ENCODE measurements around a stretch of chr10.

GRCh38 chr10:80171094-80172324, 33.8 kb downstream of the ANXA11 start:
- PRO-cap = no peak
- RRBS, 2 experiments = no CpG with 5 or more reads among the region's 11 CpGs

DNA sequence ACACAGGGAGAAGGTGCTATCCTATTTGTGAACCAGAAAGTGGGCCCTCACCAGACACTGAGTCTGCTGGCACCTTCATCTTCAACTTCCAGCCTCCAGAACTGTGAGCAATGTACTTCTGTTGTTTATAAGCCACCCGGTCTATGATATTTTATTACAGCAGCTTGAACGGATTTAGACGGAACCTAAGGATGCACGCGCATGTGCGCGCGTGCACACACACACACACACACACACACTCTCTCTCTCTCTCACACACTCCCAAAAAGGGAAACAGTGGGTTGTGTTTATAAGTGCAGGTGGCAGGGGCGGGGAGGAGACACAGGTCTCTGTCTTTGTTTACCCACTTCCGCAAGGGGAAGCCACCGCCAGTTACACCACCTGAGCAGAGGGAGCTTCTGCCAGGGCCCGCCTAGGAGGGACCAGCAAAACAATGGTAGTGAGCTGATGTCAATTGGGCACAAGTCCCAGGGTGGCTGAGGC, 18.0 kb downstream of the ANXA11 start:
- PRO-cap = no peak
- RRBS, 2 experiments = no CpG with 5 or more reads among the region's 12 CpGs

GRCh38 chr10:80196202-80197187, 8.8 kb downstream of the ANXA11 start:
- PRO-cap = no peak
- RRBS, 2 experiments = no CpG with 5 or more reads among the region's 9 CpGs

DNA sequence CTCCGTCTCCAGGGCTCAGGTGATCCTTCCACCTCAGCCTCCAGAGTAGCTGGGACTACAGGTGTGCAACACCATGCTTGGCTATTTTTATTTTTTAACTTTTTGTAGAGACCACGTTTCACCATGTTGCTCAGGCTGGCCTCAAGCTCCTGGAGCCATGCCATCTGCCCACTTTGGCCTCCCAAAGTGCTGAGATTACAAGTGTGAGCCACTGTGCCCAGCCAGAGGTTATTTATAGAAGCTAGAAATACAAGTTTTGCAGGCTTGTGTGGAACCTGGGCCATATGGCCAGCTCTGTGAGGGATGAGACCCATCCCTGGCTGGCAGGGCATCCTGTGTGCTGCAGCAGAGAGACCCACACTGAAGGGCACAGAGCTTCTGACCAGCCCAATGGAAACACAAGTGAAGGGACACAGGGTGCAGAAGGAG, 35.6 kb downstream of the MAT1A start:
- PRO-cap = no peak
- RRBS, 2 experiments = no CpG with 5 or more reads among the region's 2 CpGs

DNA sequence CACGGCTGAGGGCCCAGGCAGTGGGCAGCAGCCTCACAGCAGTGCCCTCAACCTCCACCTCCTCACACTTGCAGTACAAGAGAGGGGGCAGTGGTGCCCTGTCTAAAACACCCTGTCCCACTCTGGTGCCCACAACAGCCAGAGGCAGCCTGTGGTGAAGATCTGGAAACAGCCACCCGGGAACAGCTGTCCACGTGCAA, 13.7 kb downstream of the MAT1A start:
- PRO-cap = no peak
- RRBS, 2 experiments = no CpG with 5 or more reads among the region's 3 CpGs

- PRO-cap = unidirectional peak, plus-strand start at chr10:80416693
- RRBS, 2 experiments = no CpG with 5 or more reads among the region's 7 CpGs
These were observed 8.1 kb downstream of the PRXL2A start for GRCh38 chr10:80416370-80416936.

- PRO-cap = no peak
- RRBS, 2 experiments = 83 to 88% methylated on average over 4 of the region's 15 CpGs
These were observed 10.7 kb downstream of the TSPAN14 start for GRCh38 chr10:80464504-80465478.

DNA sequence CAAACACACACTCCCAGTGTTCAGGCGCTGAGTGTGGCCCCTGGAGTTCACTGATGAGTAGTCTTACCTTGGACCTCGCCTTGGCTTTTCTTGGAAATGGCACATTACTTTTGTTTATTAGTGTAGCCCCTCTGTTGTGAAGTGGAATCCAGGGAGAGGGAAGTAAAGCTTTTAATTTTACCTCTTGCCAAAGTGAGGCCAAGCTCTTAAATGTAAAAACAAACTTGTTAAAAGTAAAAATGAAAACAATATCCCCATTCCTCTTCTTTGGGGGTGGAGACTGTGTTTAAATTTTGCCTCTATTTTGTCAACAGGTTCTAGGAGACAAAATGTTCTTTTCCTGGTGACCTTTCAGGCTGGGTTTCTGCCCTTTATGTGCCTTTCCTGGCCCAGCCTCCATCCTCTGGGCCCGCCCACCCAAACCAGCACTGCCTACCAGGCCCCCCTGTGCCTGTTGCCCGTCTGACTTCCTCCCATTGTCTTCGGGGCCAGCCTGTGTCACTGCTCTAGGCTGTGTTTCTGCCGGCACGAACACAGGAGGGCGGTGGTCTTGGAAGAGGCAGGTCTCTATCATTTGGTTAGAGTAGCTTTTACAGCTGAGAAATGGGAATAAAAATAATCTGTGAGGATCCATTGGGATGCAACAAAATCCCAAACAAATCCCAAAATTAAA, 13.8 kb downstream of the TSPAN14 start:
- PRO-cap = no peak
- RRBS, 2 experiments = no CpG with 5 or more reads among the region's 8 CpGs

GRCh38 chr10:80477063-80477286, 22.9 kb downstream of the TSPAN14 start:
- PRO-cap = no peak
- RRBS, 2 experiments = no CpG with 5 or more reads among the region's 1 CpG

DNA sequence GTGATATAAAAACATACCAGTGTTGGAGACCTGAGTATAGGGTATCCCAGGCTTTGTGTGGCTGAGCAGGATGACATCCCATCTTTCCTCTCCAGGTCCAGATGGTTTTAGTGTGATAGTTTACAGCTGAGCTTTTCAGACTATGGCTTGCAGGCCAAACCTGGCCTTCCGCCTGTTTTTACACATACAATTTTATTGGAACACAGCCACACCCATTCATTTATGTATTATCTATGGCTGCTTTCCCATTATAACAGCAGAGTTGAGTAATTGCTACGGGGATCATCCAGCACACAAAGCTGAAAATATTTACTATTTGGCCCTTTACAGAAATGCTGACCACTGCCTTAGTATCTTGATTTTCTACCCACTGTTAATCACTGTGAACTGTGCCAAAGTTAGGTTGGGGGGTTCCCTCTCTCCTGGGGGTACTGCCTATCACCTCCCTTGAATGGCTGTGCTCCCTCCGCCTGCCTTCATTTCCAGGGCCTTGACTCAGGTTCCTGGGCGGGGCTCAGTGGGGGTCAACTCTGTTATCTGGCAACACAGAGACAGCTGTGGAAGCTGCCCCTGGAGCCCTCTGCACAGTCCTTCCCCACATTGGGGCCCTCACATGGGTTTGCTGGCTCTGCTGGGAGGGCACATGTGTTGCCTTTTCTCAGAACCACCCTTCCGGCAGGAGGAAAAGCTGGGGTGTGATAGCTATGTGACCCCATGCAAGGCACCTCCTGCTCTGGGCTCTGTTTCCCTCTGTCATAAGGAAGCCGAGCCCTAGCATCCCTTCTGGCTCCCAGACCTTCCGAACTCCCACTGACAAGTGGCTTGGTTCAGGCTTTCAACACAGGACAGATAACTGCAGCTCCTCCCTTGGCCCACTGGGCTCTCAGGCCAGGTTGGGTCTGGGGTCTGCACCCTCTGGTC, 40.2 kb upstream of the SH2D4B start:
- PRO-cap = no peak
- RRBS, 2 experiments = no CpG with 5 or more reads among the region's 7 CpGs

GRCh38 chr10:80504914-80505744, 32.6 kb upstream of the SH2D4B start:
- PRO-cap = no peak
- RRBS, 2 experiments = no CpG with 5 or more reads among the region's 6 CpGs

DNA sequence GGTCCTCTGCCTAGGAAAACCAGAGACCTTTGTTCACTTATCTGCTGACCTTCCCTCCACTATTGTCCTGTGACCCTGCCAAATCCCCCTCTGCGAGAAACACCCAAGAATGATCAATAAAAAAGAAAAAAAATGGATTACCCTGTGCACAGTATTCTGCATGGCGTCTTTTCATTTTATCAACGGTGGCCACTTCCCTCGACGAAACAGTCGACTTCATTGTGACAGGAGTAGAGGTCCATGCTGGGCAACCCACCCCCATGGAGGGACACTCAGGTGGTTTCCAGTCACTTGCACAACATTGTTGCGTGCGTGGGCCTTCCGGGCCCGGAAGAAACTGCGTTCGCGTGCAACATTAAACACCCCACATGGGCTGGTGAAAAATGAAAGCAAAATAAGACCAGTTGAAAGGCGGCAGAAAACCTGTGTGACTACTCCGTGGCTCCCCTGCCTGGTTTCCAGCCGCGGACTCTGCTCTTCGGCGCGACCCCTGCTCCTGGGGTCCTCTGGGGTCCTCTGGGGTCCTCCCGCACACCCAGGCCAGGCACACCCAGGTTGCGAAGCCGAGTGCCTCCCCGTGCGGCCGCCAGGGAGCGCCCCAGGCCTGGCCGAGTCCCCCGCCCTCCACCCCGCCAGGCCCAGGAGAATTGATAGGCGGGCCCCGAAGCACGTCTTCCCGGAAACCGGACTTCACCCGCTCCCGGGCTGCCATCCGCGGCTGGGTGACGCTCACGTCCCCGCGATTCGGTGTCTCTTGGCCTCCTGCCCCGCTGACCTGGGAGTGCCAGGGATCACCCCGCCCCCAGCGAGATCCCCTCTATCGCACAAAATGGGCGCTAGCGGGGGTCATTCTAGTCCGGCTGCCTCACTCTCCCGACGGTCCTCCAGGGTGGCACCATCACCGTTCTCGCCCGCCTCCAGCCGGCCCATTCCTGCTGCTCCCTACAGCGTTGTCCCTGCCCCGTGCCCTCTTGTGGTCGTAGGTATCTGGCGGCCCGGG, 2.0 kb upstream of the SH2D4B start:
- PRO-cap = no peak
- RRBS, 2 experiments = 92 to 96% methylated on average over 9 to 12 of the region's 62 CpGs

DNA sequence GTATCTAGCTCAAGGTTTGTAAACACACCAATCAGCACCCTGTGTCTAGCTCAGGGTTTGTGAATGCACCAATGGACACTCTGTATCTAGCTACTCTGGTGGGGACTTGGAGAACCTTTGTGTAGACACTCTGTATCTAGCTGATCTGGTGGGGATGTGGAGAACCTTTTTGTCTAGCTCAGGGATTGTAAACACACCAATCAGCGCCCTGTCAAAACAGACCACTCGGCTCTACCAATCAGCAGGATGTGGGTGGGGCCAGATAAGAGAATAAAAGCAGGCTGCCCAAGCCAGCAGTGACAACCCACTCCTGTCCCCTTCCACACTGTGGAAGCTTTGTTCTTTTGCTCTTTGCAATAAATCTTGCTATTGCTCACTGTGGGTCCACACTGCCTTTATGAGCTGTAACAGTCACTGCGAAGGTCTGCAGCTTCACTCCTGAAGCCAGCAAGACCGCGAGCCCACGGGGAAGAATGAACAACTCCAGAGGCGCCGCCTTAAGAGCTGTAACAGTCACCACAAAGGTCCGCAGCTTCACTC, 6.1 kb downstream of the SH2D4B start:
- PRO-cap = no peak
- RRBS, 2 experiments = no CpG with 5 or more reads among the region's 9 CpGs

GRCh38 chr10:81444245-81444506, 430.8 kb upstream of the NRG3 start:
- PRO-cap = no peak
- RRBS, 2 experiments = no CpG with 5 or more reads among the region's 3 CpGs

DNA sequence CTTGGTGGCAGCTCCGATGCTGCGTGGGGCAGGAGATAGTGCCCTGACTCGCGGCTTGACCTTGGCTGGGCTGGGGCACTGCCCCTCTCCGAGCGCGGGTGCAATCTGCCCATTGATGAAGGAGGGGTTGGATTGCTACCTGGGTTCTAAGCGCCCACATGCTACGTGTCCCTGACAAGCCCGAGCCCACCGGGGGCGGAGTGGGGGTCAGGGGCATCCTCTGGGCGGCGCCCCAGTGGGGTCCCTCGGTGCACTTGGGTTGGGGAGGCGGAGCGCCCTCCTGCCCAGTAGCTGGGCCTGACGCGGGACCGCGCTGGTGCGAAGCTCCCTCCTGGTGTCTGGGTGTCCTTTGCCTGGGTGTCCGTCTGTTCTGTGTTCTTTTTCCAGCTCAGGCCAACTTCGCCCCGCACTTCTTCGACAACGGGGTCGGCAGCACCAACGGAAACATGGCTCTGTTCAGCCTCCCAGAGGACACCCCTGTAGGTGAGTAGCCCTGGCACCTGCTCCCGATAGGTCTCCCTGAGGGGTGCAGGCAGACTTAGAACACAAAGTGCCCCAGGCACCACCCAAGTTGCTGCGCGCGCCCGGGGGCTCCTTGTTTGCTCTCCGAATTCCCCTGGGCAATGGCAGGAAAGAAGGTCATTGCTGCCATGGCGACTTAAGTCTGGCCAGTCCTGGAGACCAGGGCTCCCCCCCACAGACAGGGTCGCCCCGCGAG, 929 bp downstream of the CDHR1 start:
- PRO-cap = no peak
- RRBS, 2 experiments = no CpG with 5 or more reads among the region's 39 CpGs

GRCh38 chr10:84982136-84982340, 653.6 kb downstream of the CCSER2 start:
- PRO-cap = no peak
- RRBS, 2 experiments = no CpG with 5 or more reads among the region's 3 CpGs

GRCh38 chr10:85642101-85643053, 724.2 kb downstream of the GRID1 start:
- PRO-cap = no peak
- RRBS, 2 experiments = no CpG with 5 or more reads among the region's 5 CpGs

- PRO-cap = no peak
- RRBS, 2 experiments = no CpG with 5 or more reads among the region's 13 CpGs
These were observed 122.1 kb downstream of the GRID1 start for GRCh38 chr10:86244455-86244883.

DNA sequence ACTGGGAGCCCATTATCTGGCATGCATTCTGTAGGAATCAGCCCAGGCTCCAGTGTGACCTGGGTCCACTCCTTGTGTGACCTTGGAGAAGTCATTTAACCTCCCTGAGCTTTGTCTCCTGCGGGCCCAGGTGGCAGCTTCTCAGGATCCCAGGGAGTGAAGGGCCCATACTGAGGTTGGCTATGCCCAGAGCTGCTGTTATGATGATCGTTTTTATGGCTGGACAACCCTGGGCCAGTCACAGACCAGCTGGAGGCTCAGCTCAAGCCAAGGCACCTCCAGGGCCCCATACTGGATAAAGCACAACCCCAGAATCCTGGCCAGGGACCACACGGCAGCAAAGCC, 491 bp upstream of the LDB3 start:
- PRO-cap = no peak
- RRBS, 2 experiments = no CpG with 5 or more reads among the region's 3 CpGs

DNA sequence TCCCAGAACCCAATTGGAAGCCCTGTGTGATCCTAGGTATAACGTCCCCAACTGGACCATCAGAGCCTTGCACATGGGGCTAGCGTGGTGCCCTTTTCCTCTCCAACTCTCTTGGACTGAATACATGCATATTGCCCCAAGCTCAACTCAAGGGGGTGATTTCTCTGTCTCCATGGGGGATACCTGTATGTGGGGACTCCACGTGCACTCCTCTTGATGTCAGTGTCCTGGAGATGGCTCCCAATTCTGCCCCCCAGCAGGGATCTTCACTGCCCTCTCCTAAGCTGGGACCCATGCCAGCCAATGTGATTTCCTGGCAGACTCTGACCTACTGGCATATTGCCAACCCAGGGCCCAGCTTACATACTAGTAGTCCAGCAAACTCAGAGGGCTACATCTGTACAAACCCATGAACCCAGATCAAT, 26.3 kb upstream of the BMPR1A start:
- PRO-cap = no peak
- RRBS, 2 experiments = no CpG with 5 or more reads among the region's 3 CpGs

All from HEK293 (cell line).